ENCODE data around the gene RCC2.

DNA sequence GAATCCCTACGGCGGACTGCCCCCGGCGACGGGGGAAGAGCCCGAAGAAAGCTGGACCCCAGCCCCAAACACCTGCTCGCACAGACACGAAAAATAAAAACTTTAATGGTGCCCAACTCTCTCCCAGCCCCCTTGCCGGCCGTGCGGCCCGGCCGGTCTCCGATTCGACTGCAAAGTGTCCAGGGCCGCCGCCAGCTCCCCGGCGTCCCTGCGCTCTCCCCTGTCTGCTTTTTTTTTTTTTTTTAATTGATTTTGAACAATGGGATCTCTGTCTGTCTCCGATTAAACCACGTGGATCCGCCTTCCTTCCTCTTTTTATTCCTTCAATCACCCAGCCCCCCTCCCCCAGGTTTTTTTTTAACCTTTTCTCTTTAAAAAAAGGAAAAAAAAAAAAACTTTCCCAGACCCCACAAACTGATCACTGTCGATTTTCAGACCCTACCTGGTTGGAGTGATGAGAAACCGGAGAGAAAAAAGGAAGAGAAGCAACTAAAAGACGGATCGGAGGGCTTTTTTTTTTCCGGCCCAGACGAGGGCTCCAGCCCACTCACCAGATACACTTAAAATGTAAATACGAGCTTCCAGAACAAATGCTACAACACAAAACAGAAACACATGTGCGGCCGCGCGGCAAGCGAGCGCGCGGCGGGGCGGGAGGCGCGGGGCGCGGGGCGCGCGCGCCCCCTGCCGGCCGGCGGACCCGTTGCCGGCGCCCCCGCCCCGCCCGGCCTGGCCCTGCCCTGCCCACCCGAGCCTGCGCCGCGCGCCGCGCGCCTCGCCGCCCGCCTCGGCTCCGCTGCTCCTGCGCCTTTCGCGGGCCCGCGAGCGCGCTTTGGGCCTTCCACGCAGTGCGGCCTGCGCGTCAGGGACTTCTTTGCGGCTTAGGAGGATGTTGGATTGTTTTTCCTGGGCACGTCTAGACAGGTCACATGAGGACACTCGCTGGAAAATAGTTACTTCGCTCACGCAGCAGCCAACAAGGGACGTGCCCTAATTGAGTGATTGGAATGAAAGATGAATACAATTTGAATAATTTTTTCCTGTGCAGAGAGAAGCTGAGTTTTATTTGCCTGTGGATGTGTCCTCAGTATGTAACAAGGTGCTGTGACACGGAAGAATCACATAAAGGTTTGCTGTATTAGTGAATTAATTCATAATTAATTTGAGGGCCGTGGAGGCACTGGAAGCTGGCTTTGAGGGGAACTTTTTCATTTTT, at the start of gene RCC2:
RCC2 (minus strand) TSS at position 575 of the 1,216 bp plus-strand sequence.
- PRO-cap, result unidirectional peak, minus-strand start at position 226 of the sequence; bidirectional peak, plus-strand start at position 747 of the sequence, minus-strand start at position 562 of the sequence

DNA sequence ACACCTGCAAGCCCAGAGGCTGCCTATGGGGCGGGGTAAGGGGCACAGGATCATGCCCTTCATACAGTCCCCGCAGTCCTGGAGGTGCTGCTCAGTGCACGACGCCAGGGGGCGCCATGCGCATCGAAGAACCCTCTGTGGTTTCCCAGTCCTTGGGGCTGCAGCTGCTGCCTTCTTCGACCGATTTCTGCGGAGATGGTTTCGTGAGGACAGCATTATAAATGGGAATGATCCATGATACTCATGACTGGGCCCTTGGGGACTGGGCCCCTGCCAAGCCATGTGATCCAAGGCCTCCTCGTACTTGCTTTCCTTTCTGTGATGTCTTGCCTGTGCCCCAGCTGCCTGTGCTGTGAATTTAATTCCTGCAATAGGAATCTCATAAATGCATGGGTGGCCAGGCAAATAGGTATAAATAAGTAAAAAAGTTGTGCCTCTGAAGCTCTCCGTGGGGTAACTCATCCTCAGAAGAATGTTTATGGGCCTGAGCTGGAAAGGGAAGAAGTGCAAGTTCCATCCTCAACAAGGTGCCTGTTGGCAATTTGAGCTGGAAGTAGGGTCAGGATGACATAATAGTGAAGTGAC, 37.0 kb upstream of the ARHGEF10L start:
- PRO-cap, result no peak

GRCh38 chr1:17520571-17521158, 18.8 kb upstream of the ARHGEF10L start:
- PRO-cap, result no peak

DNA sequence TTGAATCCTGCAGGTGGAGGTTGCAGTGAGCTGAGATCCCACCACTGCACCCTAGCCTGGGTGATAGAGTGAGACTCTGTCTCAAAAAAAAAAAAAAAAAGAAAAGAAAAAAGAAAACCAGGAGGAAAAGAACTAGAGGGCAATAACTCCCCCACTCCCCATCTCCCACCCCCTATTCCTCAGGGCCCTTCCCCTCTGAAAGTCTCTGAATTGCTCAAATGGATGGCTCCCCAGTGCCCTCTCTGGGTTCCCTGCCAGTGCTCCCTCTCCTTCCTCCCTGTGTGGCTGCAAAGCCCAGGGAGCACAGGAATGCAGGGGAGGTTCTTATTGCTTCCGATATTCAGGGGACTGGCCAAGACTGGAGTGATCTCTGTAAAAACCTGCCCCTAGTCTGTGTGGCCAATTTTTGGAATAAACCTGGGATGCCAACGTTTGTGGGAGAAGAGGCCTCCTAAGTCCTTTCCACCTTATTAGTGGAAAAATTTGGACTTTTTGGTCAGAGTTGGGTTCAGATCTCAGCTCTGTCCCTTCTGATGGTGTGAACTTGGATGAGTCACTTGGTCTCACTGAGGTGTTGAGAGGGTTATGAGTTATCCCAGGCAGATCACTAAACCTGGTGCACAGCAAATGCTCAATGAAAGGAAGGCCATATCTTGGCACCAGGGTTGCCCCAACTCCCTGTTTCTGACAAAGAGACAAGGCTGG, 13.4 kb upstream of the ARHGEF10L start:
- PRO-cap, result no peak

- PRO-cap, result no peak
Observed at GRCh38 chr1:17576008-17576610, 36.6 kb downstream of the ARHGEF10L start.

- PRO-cap, result no peak
Observed at GRCh38 chr1:17591829-17592708, 52.6 kb downstream of the ARHGEF10L start.

DNA sequence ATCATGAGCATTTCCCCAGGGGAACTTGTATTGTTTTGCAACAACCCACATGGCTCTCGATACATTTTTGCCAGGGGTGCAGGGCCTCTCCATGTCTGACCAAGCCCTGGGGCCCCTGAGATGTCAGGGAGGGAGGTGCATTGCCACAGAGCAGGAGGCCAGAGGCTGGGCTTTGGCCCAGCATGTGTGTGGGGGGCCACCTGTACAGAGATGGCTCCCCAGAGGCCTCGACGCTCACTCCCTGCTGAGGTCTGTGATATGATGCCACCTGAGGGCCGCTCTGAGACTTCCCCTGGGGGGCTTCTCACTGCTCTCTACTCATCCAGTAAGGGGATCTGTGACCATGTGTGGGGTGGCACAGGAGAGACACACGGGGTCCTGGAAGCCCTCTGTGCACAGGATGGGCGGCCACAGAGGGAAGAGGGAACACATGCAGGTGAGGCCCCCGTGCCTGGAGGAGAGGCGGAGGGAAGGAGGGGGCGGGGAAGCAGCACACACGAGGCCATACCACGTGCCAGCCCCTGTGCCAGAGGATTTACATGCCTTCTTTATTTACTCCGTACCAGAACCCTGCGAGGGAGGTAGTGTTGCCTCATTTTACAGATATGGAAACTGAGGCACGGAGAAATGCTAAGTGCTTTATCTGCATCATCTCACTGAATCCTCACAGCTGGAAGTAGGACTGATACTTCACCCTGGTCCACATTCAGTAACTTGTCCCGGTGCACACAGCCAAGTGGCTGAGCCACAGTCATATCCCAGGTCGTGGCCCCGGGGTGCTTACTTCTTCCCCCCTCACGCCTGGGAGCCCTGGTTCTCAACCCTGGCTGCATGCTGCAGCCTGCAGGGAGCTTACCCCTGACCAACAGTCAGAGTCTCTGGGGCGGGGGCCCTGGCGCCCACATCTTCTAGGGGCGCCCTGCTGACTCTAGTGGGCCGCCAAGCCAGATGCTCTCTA, 56.0 kb downstream of the ARHGEF10L start:
- PRO-cap, result no peak

DNA sequence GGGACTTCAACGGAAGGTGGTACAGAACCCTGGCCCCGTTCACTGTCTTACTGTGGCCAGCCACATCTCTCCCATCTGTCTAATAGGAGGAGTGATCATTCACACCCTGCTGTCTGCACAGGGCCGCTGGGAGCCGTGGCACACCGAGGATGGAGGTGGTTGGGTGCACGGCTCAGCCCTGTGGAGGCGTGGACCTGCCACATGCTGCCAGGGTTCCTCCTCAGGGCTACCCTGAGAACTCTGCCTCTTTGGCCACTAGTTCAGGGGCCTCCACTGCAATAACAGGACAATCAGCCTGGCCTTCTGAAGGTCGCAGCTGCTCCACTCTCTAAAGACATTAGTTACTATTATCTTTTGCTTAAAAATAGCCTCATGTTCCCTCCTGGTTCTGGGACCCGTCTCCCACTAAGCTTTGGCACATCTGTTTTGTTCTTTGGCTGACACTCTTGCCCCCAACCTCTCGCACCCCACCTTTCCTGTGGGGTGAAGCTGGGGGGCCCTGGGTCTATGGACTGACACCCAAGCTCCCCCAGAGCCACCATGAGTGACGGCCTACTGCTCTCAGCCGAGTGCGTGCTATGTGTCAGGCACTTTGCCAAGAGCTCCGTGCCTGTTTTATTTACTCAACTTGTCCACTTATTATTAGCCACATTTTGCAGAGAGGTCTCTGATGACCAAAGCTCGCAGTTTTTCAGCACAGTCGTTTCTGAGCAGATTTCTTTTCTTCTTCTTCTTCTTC, 66.2 kb downstream of the ARHGEF10L start:
- PRO-cap, result no peak

GRCh38 chr1:17651390-17652205, 103.5 kb upstream of the ACTL8 start:
- PRO-cap, result no peak

DNA sequence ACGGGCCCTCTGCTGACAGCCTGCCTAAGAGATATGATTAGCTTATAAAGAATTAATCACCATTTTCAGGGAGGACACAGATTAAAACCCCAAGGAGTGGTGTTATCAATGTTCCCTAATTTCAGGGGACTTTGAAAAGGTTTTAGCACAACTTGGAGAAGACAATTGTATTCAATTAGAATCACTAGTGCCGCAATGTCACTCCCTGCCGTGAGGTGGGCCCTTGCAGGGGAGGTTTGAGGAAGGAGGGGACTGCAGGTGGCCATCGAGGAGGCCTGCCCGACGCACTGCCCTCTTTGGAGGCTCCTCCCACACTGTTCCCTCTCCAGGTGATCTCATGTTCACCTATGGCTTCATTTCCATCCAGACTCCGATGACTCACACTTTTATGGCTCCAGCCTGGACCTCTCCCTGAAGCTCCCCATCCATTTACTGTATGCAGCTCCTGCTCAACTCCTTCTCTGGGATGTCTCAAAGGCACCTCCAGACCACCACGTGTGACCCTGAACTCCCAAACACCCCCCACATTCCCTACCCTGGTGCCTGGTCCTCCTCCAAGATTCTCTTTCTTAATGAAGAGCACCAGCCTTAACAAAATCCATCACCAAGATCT, 66.9 kb upstream of the KLHDC7A start:
- PRO-cap, result no peak

DNA sequence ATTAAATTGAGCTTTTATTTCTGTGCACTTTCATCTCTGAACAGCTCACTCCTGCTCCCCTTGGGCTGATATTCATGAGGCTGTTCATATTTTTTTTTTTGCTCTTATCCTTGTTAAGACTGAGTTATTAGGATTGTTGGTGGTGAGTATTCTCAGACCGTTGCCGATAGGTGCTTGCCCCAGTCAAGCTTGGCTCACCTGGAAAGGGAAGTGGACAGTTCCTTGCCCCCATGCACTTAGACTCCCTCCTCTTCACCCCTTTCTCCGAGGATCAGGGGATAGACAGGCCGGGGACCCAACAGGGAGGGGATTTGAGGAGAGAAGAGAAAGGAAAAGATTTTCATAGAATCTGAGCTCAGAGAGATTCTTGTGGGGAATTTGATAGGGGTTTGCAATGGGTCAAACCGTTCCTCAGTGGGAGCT, 8.7 kb downstream of the PAX7 start:
- PRO-cap, result no peak

DNA sequence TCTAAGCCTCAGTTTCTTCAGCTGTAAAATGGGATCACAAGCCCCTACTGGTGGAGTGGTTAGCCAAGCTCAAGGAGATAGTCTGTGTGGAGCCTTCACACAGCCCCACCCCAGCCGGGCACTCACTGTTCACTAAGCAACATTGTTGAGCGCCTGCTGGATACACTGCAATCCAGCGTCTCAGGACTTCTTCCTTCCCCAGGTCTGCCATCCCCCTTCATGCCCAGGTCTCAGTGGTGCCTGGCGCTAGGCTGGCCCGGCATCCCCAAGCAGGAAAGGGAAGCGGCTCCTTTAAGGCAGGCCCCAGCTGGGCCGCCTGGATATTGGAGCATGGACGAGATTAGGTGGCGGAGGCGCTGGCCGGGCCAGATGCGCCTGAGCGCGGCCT, 75.6 kb downstream of the TAS1R2 start:
- PRO-cap, result no peak

DNA sequence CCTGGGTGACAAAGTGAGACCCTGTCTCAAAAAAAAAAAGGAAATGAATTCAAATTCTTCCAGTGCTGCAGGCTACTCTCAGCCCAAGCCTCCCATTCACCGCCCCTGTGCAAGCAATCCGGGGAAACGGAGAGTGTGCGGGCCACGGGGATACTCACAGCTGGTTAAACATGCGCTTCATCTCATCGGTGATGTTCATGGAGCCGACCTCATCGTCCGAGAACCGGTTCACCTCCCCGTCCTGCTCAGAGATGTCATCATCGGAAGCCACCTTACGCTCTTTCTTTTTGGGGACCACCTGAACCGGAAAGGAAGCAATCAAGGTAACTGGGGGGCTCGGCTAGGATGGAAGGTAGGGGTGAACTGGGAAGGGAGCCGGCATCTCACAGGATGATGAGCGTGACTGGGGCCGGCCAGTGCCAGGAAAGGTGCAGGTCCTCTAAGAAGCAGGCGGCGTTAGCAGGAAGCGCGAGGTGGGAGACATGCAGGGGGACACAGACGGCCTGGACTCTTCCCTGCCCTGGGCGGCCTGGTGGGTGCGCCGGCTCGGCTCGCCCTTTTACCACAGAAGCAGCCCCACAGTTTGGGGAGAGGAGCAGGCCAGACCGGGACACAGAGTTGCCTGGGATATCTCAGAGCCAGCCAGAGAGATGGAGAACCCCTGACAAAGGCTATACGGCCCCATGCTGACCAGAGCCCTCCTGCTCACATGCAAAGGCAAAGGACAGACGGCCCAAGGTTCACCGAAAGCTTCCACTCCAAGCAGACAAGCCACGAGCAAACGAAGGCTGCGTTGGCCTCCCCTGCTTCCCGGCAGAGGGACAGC, 14.6 kb upstream of the ALDH4A1 start:
- PRO-cap, result no peak

GRCh38 chr1:18962057-18962554, 5.6 kb upstream of the IFFO2 start:
- PRO-cap, result no peak

GRCh38 chr1:19079250-19080474, 123.2 kb upstream of the IFFO2 start:
- PRO-cap, result no peak

- PRO-cap, result no peak
Observed at GRCh38 chr1:19082817-19083655, 126.6 kb upstream of the IFFO2 start.

DNA sequence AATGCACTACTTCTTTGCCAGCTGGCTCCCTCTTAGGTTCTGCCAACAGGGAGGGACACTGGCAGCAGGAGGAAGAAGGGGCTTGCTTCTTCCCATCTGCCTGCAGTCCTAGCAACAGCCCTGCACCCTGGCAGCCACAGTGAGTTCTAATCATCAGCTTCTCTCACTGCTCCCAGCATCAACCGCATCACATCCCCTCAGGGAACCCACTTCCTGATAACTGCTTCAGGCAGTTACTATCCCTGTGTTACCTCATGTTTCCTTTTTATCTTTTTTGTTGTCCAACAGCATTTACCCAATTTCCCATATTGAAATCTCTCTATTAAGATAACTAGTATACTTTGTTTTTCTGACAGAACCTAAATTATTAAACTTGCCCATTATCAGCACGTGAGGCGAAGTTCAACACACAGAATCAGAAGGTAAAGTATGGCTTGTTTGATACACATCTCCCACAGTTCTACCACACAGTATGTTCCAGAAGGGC, 86.1 kb downstream of the UBR4 start:
- PRO-cap, result no peak

DNA sequence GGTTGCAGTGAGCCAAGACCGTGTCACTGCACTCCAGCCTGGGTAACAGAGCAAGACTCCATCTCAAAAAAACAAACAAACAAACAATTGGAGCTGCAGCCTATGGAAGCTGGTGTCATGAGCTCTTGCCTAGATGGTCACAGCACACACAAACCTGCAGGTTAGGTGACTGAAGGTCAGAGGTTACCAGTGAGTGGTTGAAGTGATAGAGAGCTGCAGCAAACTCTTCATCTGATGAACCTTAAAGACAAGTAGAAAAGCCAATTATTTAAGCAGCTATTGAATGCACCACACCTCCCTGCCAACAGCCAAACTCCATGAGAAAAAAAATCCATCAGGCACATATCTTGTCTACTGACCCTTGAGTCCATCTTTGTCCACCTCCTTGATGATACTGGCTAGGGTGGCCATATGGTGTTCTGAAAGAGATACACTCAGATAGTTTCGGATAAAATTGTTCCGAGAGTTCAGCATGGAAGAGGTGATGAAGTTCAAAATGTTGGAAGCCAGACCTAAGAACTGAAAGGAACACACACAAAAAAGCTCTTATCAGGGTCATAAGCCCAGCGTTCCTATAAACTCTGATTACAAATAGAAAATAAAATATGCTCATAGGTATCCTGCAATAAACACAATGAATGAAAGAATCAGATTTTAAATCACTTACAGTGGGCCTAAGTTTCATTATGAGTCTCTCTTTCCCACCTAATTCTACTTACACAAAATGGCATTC, 26.2 kb downstream of the UBR4 start:
- PRO-cap, result no peak

- PRO-cap, result no peak
Observed at GRCh38 chr1:19218773-19219883, 9.1 kb upstream of the UBR4 start.

GRCh38 chr1:19324368-19325210, 12.5 kb downstream of the SLC66A1 start:
- PRO-cap, result no peak